Measurements from ENCODE around the genes TSC22D4, PCOLCE, TFR2, TRIP6 and MUC3A.

DNA sequence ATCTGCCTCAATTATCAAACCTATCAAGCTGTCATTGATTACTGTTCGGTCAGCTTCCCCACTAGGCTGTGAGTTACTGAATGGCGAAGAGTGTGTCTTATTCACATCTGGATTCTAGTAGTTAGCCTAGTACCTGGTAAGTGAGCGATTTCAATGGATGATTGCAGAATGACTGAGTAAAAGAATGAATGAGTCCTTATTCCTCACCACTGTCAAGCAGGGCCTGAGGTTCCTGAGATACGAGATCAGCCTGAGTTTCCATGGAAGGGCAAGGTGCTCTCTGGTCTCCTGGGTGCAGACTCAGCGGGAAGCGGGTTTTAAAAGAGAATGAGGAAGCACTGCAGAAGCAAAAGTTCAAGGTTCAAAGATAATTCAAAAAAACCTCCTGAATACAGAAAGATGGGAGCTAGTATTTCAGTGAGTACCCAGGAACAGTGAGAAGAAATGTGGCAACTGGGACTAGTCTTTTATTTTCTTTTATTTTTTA is 4.4 kb downstream of the ZNF3 start:
- PRO-cap, 2 experiments, result no peak in any of the 2 experiments

DNA sequence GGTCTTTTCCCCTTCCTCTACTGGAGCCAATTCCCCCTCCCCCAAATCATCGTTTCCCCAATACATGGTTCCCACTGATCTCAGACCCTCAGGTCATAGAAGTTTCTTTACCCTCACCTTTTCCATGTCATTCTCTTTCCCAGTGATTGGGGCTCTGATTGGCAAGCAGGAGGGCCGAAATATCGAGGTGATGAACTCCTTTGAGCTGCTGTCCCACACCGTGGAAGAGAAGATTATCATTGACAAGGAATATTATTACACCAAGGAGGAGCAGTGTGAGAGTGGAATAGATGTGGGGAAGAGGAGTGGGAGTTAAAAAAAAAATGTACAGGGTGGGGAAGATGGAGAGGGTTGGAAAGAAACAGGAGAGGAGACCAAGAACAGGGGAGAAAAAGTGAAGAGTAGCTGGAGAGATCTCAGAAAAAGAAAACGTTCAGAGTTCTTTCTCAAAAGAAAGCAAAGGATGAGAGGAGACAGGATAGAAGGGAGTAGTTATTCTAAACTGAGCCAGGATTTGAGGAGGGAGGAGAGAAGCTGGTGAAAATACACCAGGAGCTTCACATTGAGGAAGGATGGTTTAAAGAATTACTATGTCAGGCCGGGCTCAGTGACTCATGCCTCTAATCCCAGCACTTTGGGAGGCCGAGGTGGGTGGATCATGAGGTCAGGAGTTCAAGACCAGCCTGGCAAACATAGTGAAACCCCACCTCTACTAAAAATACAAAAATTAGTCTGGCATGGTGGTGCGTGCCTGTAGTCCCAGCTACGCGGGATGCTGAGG is 893 bp downstream of the COPS6 start:
- PRO-cap, 2 experiments, result no peak in any of the 2 experiments

DNA sequence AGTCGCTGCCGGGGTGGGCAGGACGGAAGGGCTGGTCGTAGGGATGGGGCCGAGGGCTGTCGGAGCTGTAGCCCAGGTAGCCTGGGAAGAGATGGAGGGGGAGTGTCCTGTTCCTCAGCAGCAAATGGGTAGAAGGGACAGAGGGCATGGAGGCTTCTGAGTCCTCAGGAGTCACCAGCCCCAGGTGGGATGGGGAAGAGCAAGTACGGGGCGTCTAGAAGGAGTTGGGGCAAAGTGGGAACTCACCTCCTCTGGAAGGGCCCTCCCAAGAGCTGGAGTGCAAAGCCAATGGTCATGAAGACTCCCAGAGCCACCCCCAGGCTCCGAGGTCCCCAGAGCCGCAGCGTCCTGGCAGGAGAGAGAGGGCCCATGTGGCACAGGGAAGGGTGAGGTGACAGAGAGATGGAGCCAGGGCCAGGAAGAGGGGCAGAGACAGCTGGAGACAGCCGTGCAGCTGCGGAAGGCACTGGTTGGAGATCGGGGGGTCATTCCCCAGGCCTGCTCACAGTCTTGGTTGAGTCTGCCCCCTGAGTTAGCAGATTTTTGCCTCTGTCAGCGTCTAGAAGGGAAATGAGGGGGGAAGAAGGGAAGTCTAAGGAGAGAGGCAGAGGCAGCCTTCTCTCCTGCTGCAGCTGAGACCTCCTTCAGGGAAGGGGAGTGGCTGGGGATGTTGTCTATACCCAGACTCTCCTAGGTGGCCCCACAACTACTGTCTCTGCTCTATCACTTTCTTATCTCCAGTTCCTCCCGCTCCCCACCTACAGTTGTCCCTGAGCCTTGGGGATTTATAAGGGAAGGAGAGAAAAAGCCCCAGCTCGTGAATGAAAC is 1.5 kb downstream of the GAL3ST4 start:
- PRO-cap, 2 experiments, result no peak in any of the 2 experiments

- PRO-cap, 2 experiments, result no peak in any of the 2 experiments
These were observed 22.9 kb upstream of the PILRB start for GRCh38 chr7:100334957-100335475.

- PRO-cap, 2 experiments, result peak in 2 of 2 experiments; most common minus-strand start chr7:100468070 (in 2)
These were observed 3.9 kb upstream of the SPACDR start for GRCh38 chr7:100467686-100468616.

- PRO-cap, 2 experiments, result peak in 2 of 2 experiments; most common plus-strand start chr7:100479558 (in 2); most common minus-strand start chr7:100479178 (in 2)
These were observed at the start of gene TSC22D4 for GRCh38 chr7:100478661-100479718. TSC22D4 (minus strand) TSS chr7:100479214.

DNA sequence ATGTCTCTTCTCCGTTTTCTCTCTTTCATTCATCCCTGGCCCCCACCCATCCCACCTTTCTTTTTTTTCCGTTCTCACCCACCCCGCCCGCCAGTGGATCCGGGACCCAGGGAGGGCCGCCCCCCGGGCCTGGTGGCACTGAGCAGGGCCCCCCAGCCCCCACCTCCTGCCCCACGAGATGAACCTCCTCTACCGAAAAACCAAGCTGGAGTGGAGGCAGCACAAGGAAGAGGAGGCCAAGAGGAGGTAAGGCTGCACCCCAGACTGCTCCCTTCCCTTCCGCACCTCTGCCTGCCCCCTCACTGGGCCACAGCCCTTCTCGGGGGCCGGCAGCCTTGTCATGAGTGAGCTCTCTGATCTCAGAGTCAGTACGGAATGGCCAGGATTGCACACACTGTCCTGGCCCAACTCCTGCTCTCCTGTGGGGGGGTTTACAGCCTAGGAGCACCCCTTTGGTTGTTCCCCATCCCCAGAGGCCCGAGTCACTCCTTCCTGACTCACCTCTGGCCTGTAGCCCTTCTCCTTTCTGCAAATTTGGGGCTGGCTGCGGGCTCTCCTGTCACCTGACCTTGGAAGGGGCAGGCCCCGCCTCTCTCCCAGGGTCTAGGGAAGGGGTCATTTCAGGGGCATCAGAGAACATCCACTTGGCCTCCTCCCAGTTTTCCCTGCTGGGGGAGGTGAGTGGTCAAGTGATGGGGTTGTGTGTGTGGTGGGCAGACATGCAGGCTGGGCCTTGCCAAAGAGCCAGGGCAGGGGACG is 1.6 kb downstream of the NYAP1 start:
- PRO-cap, 2 experiments, result no peak in any of the 2 experiments

DNA sequence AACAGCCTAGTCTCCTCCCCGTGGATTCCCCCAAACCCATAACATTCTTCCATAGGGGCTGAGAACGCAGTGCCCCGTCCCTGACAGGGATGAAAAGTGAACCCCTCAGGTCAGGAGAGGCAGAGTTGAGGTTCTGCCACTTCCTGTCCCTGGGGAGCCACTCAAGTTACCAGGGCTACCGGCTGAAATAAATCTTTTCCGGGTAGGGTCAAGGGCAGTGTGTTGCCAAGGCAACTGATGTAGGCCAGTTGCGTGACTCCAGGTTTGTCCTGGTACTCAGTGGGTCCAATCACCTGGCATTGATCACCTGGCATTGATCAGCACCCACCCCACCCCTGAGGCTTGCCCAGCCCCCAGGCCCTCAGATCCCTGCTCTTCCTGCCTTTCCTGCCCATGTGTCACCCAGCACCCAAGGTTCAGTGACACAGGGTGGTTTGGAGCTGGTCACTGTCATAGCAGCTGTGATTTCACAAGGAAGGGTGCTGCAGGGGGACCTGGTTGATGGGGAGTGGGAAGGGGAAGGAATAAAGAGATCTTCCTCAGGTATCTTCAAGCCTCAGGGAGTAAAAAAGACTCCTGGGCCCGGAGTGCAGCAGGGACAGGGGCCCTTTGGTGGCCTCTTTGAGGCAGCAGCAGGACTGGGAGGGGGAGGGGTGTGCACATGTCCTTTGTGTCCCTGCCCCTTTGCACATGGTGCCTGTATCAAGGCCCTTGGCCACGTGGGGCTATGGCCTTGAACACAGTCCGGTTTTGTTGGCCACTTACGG is 5.8 kb downstream of the SAP25 start:
- PRO-cap, 2 experiments, result no peak in any of the 2 experiments

GRCh38 chr7:100578993-100579482 is 5.3 kb upstream of the SAP25 start:
- PRO-cap, 2 experiments, result no peak in any of the 2 experiments

DNA sequence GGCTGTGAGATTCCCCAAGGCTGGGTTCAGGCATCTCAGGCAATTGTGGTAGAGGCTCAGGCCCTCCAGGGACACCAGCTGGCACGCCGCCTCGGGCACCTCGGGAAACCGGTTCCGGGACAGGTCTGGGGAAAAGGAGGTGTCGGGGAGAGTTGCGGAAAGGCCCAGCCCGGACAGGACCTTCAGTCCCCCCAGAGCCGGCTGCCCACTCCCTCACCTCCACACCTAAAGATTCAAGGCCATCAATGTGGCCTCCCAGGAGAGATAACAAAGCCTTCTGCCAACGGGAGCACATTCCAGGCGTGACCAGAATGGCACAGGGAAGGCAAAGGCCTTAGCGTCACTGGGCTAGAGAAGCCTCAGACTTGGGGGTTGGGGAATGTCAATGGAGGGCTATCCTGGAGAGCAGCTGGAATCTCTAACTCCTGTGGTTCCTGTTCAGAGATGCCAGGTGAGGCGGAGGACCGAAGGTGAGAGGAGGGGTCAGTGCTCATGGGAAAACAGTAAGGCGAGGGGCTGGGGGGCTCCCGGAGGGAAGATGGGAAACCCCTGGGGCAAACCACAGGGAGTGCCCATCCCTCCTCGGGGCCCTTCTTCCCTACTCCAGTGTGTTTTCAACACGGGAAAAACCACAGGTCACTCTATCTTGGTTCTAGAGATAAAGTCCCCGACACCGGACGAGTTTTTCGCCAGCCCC is 3.4 kb downstream of the LRCH4 start:
- PRO-cap, 2 experiments, result no peak in any of the 2 experiments

- PRO-cap, 2 experiments, result no peak in any of the 2 experiments
These were observed 1.4 kb downstream of the LRCH4 start for GRCh38 chr7:100584552-100584972.

- PRO-cap, 2 experiments, result peak in 2 of 2 experiments; most common plus-strand start chr7:100602363 (in 1); most common minus-strand start chr7:100602179 (in 1)
These were observed at the start of gene PCOLCE for GRCh38 chr7:100602072-100602681. PCOLCE (plus strand) TSS chr7:100602363.

GRCh38 chr7:100607224-100608320 is 4.8 kb upstream of the MOSPD3 start:
- PRO-cap, 2 experiments, result no peak in any of the 2 experiments

DNA sequence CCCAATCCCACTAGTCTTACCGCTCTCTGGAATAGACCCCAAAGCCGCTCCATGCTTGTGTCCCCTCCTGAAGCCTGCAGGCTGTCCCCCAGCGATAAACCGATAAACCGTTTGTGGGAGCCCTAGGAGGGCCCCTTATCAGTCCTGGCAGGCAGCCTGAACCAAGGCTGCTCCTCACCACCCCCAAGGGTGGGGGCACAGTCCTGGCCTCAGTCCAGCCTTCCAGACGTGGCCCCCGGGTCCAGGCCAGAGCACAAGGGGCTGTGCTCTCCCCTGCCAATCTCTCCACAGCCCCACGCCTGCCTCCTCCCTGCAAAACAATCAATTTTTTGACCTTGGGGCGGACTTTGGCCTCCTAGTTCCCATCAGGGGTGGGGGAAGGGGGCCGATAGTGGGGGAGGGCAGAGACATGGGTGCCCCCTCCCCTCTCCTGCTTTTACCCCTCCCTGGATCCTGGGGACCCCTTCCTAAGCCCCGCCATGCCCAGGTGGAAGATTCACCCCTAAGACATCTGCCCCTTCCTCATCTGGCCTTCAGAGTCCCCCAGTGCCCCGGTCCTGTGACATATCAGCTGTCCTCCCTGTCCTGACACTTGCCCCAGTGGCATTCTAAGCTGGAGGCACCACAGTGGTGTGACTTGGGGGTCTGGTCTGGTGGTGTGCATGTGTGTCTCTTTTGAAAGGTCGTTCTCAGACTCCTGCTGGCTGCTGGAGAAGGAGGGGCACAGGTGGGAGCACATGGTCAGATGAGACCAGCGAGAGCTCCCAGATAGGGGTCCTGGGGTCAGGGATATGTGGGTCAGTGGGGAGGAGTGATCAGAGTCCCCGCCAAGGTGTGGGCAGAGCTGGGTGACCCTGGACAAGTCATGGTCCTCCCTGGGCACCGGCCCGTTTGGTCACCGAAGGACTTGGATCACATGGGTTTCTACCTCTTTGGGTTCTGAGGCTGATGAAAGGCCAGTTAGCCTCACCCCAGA is at the start of gene TFR2:
TFR2 (minus strand) TSS at position 96 of the 976 bp plus-strand sequence.
- PRO-cap, 2 experiments, result no peak in any of the 2 experiments

DNA sequence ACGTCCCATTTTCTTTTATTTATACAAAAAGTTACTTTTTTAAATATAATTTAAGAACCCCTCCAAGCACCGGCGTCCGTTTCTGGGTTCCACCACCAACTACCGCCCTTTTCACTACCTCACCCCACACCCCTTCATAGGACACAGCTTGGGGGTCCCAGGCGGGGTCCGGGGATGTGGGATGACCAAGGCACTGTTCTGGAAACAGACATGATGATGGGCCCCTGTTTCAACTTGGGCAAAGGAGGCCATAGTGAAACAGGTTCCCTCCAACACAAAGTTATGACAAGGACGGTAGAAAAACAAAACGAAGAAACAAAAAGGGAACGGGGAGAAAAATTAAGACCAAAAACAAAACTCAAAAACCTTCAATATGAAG is 24.8 kb downstream of the EPHB4 start:
- PRO-cap, 2 experiments, result no peak in any of the 2 experiments

- PRO-cap, 2 experiments, result no peak in any of the 2 experiments
These were observed 14.6 kb downstream of the EPHB4 start for GRCh38 chr7:100812619-100813276.

- PRO-cap, 2 experiments, result no peak in any of the 2 experiments
These were observed 4.9 kb downstream of the EPHB4 start for GRCh38 chr7:100822163-100823113.

DNA sequence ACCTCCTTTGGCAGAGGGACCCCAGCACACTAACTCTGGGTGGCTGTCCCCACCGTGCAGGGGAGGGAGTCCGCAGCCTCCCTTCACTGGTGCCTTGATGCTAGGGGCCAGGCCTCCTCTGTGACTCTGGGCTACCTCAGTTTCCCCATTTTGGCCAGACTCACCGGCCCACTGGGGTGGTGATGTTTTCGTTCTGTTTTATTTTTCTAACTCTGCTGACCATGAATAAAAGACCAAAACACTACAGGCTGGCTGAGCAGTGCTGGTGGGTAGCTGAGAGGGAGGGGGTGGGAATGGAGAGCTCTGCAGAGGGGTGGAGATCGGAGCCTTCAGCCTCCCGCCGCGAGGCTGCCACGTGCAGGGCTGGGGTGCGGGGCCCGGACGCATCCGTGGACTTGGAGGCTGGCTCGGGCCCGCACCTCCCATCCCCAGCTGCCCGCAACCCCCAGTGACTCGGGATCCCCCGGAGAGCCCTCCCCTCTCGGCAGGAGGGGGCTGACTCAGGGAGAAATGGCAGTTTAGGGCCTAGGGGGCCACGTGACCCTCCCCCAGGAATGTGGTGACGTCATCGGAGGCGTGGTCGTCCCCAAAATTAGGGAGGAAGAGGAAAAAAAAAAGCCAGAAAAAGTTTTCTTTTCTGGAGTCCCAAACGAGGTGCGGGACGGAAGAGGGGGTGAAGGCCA is at the start of gene TRIP6:
TRIP6 (plus strand) TSS at position 621 of the 683 bp plus-strand sequence.
- PRO-cap, 2 experiments, result peak in 2 of 2 experiments; most common plus-strand start position 621 of the sequence (in 1); most common minus-strand start position 450 of the sequence (in 2)

GRCh38 chr7:100890683-100891110 is 1.2 kb upstream of the UFSP1 start:
- PRO-cap, 2 experiments, result no peak in any of the 2 experiments

GRCh38 chr7:100949053-100949707 is at the start of gene MUC3A:
MUC3A (plus strand) TSS chr7:100949534.
- PRO-cap, 2 experiments, result no peak in any of the 2 experiments

Data from right ventricle myocardium (tissue), 1 donor.